Measurements from ENCODE around the genes CSNK1E and KDELR3.

- RRBS, result no CpG with 5 or more reads among the region's 10 CpGs
Observed at GRCh38 chr22:38210812-38211296, 9.1 kb downstream of the MAFF start.

DNA sequence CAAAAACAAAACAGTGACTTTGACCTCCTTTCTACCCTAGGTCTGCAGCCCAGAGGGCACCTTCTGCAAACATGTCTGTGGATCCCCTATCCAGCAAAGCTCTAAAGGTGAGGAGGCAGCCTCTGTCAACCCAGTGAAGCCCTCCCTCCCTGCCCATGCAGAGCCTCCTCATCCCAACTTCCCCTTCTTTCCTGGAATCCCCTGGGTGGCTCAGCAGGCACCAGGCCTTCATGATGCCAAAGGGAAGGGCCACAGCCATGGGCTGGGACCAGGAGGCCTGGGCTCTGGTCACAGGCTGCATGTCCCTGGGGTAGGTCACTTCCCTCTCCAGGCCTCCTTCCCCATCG lies 12.0 kb downstream of the MAFF start:
- RRBS, result no CpG with 5 or more reads among the region's 1 CpG

DNA sequence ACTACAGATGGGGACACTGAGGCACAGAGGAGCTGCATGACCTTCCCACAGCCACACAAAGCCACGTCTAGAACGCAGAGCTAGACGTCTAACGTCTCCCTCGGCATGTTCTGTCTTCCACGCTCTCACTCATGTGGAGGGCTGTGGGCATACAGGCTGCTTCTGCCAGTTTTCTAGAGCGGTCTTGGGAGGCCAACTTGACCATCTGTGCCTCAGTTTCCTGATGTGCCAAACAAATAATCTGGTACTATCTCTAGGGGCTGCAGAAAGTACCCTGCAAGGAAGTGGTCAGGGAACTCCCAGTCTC lies 4.5 kb downstream of the CSNK1E start:
- RRBS, result no CpG with 5 or more reads among the region's 7 CpGs

GRCh38 chr22:38314734-38315654 lies 2.2 kb downstream of the CSNK1E start:
- RRBS, result no CpG with 5 or more reads among the region's 19 CpGs

DNA sequence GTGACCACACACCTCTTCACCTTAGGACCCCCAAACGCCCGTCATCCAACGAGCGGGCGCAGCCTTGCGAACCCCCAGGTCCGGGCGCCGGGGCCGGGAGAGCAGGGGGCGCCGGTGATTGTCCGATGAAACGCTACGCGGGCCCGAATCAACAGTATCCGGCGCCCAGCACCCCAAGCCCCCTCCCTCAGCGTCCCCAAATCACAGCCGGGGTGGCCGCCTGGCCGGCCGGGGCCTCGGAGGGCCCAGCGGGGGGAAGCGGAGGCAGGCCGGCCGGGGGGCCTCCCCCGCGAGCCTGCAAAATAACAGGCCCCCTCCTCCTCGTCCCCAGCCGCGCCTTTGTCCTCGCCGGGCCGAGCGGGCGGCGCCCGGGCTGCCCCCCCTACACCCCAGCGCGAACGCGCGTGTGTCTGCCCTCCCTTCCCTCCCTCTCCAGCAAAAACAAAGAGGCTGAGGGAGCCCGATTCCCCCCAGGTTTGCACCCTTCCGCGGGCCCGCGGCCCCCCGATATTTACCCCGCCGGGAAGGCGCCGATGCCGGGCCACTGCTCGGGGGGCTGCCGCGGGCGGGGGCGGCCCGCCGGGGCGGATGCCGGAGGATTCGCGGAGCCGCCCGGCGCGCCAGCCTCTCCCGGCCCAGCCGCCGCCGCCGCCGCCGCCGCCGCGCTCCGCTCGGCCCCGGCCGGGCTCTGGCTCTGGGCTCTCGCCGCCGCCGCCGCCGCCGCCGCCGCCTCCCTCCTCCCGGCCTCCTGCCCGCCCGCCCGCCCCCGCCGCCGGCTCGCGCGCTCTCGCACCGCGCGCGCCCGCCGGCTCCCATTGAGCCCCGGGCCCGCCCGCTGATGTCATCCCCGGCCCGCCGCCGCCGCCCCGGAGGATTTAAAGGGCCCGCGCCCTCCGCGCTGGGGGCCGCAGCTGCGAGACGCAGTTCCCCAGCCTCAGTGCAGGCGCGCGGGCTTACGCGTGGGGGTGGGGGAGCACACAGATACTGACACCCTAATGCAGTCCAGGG lies at the start of gene CSNK1E:
CSNK1E (minus strand) TSS at position 789 of the 1,008 bp plus-strand sequence.
- RRBS, result 2% methylated on average over 49 of the region's 133 CpGs

- RRBS, result no CpG with 5 or more reads among the region's 10 CpGs
Observed at GRCh38 chr22:38350308-38350817, 33.1 kb upstream of the CSNK1E start.

GRCh38 chr22:38461413-38461883 lies 6.4 kb upstream of the KDELR3 start:
- RRBS, result 6% methylated on average over 2 of the region's 40 CpGs

- RRBS, result 5% methylated on average over 21 of the region's 73 CpGs
Observed at GRCh38 chr22:38467089-38468312, at the start of gene KDELR3. Gene KDELR3, plus strand, starts transcription at chr22:38468096.

DNA sequence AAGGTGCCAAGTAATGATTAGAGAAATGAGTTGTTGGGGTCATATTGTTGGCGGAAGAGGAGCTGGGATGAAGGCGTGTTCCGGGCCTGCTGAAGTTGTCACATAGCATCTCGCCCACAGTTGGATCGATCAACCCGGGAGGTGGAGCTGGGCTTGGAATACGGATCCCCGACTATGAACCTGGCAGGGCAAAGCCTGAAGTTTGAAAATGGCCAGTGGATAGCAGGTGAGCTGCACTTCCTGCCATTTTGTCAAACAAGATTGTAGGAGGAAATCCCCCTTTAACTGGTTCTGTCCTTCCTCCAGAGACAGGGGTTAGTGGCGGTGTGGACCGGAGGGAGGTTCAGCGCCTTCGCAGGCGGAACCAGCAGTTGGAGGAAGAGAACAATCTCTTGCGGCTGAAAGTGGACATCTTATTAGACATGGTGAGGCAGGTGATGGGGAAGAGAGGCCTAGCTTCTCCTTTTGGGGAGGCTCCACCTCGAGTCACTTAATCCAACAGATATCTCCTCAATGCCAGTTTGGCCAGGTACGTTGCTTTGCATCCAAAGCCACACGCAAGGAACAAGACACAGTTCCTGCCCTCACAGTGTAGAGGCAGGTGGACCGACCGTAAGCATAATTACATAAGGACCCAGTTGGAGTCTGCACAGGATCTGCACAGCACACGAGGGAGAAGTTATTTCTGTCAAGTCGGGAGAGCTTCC lies 10.8 kb upstream of the TOMM22 start:
- RRBS, result no CpG with 5 or more reads among the region's 21 CpGs

- RRBS, result no CpG with 5 or more reads among the region's 7 CpGs
Observed at GRCh38 chr22:38744790-38745336, 10.9 kb downstream of the SUN2 start.

DNA sequence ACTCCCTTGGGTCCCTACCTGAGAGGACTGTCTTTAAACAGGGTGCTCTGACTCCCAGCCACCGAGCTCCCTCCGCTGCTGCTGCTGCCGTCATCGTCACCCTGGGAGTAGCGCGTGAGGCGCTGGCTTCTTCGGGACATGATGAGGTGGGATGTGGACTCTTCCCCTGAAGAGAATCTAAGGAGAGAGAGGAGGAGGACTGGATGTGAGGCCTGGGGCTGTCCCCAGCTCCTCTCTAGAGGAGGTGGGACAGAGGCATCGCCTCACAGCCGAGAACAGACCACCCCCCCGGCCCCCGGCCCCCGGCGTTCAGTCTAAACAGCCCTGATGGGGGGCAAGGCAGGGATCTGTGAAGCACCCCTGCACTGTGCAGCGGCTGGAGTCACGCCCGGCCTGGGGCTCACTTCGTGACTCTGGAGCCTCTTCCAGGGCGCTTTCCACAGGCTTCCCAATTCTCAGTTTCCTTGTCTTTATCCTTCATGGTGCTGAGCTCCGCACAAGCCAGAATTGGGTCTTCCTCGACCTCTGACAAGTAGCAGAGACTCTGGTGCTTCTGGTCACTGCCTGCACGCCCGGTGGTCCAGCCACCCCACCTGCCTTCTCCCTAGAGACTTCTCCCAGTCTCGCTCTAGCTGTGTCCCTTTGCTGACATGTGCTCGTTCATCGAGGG lies 3.2 kb downstream of the SUN2 start:
- RRBS, result 92% methylated on average over 2 of the region's 26 CpGs

- RRBS, result no CpG with 5 or more reads among the region's 10 CpGs
Observed at GRCh38 chr22:38934812-38935390, 22.5 kb upstream of the APOBEC3A start.

GRCh38 chr22:38953869-38954500 lies 3.4 kb upstream of the APOBEC3A start:
- RRBS, result no CpG with 5 or more reads among the region's 15 CpGs

DNA sequence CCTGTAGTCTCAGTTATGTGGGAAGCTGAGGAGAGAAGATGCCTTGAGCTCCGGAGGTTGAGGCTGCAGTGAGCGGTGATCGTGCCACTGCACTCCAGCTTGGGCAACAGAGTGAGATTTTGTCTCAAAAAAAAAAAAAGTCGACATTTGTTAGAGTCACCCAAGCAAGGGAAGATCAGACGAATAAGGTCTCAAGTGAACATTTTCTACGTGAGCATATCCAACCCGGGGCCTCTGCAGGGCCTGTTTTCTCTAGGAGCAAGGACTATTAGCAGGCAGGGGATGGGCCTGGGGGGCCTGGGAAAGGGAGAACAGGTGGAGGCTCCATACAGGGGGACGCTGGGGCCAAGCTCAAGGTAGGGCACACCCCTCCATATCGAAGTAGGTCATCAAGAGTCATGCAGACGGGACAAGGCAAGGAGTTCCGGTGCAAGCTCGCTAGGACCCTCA lies 9.0 kb upstream of the APOBEC3B start:
- RRBS, result no CpG with 5 or more reads among the region's 12 CpGs

DNA sequence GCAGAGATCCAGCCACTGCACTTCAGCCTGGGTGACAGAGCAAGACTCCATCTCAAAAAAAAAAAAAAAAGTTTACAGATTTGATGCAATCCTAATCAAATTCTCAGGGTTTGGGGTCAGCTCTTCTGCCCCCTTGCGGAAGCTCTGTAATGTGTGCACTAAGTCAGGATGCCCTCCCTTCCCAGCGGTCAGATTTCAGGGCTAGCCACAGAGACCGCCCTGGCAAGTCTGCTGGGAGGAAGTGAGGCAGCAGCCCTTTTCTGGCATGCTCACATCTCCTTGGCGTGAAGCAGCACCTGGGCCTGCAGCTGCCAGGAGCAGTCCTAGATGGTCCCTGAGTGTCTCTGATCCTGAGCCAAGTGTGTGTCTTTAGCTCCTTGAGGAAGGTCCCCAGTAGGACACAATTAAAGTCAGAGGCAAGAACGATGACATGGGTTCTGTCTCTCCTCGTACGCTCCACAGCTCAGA lies 10.9 kb upstream of the APOBEC3C start:
- RRBS, result no CpG with 5 or more reads among the region's 7 CpGs

DNA sequence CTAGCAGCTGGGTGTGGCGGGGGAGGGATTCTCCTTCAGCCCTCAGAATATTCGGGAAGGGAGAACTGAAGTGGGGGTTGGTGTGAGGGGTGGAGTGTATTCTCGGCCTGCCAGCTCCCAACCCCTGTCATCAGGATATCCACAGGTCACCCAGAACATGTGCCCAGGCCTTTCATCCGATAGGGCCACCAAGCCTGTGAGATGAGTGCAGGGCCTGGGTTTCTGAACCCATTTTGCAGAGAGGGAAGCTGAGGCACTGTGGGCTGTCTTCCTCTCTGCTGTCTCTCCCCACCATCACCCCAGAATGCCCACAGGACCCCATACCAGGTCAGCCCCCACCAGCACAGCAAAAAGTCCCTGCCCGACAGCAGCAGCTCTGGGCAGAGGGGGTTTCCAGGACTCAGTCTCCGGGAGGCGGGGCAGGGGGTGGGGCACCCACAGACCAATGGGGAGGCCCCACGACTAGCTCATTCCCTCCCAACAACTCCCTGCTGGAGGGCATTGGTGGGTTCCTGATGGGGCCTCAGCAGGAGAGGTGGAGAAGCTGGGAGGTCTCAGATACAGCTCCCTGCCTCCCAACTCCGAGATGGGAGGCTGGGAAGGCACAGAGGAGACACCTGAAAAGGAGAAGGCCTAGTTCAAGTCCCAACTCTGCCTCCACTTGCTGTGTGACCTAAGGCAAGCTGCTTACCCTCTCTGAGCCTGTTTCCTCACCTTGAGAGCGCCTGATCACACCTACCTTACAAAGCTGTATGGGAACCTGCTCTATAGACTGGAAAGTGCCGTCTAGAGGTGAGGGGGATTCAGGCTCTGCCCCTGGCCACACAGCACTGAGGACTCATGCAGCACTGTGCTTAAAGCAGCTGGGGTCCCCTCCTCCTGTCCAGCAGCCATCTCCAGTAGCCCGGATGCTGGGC lies 3.7 kb downstream of the CBX7 start:
- RRBS, result no CpG with 5 or more reads among the region's 12 CpGs

GRCh38 chr22:39151278-39152139 lies 971 bp downstream of the CBX7 start:
- RRBS, result 25% methylated on average over 1 of the region's 24 CpGs

DNA sequence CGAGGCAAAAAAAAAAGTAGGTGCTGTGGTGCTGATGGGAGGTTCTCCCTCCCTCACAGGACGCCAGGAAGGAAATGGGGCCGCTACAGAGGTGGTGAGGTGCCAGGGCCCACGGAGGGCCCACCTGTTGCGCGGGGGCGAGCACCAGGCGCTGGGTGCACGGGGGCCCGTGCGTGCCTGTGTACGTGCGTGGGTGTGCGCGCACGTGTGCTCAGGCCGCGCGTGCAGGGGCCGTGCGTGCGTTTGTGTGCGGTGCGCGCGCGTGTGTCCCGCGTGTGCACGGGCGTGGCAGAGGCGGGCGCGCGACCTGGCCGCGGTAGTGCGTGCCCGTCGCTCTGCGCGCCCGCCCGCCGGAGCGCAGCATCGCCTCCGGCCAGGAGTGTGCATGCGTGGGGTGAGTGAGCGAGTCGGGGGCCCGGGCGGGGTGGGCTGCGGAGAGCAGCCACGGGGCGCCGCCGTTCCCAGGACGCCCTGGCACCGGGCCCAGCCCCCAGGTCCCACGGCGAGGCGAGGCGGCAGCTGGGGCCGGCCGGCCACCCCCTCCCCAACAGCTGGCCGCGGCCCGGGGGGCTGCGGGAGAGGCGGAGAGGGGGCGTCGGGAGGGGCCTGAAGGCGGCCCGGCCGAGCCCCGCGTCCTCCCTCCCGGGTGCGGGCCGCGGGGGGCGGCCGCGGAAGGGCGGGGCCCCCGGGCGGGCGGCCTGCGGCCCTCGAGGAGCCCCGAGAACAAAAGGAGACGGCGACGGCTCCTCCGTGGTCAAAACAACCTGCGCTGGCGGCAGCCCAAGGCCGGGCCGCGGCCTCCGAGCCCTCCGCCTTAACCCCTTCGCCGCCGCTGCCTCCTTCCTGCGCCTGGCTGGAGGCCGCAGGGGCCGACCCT lies 2.6 kb downstream of the PDGFB start:
- RRBS, result 4% methylated on average over 49 of the region's 109 CpGs

GRCh38 chr22:39242780-39243152 lies 2.0 kb downstream of the PDGFB start:
- RRBS, result 4% methylated on average over 15 of the region's 38 CpGs

DNA sequence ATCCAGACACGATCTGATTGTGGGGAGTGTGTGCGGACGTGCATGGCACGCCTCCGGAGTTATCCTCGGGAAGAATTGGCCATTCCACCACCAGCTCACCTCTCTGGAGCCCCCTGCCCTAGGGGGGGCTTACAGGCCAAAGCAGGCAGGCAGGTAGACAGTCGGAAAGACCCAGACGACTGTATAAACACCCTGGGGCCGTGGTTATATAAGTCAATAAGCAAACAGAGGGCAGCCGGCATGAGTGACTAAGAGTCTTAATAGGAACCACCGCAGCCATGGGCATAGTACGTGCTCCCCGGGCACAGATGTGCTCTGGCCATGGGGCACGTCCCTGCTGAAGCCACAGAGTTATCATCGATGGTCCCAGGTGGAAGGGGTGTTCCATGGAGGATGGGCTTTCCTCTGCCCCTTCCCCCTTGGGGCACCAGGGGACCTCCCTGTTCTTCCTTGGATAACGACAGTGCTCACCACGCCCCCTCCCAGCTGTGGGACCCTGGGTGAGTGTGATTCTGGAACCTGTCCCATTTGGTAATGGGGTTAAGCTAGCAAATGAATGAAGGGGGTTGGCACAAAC lies 7.3 kb upstream of the PDGFB start:
- RRBS, result 30% methylated on average over 4 of the region's 17 CpGs

All from AG04449 (cell line).